ENCODE measurements around a stretch of chr17.

GRCh38 chr17:78374466-78375800 is 3.5 kb upstream of the PGS1 start:
- RRBS: no CpG with 5 or more reads among the region's 24 CpGs

GRCh38 chr17:78397869-78398371 is 19.5 kb downstream of the PGS1 start:
- RRBS: no CpG with 5 or more reads among the region's 14 CpGs

DNA sequence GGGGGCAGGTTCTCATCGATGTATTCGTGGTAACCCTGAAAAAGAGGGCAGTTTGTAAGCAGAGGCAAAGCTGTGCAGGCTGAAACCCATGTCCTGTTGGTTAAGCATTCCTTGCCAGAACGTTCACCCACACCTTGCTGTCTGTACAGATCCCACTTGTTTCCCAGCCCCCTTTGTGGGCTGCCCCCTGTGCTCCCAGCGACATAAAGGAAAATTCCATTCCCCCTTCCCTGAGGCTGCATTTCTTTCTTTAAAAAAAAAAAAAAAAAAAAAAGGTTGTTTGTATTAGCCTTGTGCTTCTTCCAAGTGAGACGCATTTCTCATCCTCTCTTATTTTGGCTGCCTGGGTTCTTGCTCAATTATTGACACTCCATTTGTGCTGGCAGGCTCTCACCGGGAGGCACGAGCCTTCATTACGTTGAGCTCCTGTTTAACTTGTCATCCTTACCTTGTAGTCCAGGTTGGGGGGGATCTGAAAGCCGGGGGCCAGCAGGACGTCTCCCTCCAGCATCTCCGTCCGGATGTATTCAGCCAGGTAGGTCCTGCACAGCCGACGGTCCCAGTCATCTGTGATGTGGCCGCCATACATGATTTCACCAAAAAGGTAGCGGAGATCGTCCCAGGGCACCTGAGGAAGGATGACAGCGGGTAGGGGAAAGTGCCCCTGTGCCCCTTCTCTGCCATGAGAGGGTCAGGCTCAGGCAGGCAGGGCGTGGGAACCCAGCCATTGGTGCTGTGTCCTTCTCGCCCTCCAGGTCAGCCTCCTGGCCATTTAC is 50.4 kb downstream of the PGS1 start:
- RRBS: 95% methylated on average over 7 of the region's 20 CpGs

- RRBS: no CpG with 5 or more reads among the region's 9 CpGs
These were observed 20.7 kb upstream of the DNAH17 start for GRCh38 chr17:78597852-78598296.

GRCh38 chr17:78646668-78647602 is 69.7 kb upstream of the DNAH17 start:
- RRBS: no CpG with 5 or more reads among the region's 14 CpGs

- RRBS: no CpG with 5 or more reads among the region's 7 CpGs
These were observed 98.3 kb upstream of the DNAH17 start for GRCh38 chr17:78675501-78675885.

- RRBS: no CpG with 5 or more reads among the region's 6 CpGs
These were observed 100.4 kb upstream of the DNAH17 start for GRCh38 chr17:78677649-78678032.

- RRBS: no CpG with 5 or more reads among the region's 22 CpGs
These were observed 45.6 kb downstream of the CYTH1 start for GRCh38 chr17:78736165-78737260.

GRCh38 chr17:78740422-78740835 is 41.6 kb downstream of the CYTH1 start:
- RRBS: no CpG with 5 or more reads among the region's 2 CpGs

GRCh38 chr17:78820772-78821449 is 19.7 kb downstream of the USP36 start:
- RRBS: no CpG with 5 or more reads among the region's 19 CpGs

DNA sequence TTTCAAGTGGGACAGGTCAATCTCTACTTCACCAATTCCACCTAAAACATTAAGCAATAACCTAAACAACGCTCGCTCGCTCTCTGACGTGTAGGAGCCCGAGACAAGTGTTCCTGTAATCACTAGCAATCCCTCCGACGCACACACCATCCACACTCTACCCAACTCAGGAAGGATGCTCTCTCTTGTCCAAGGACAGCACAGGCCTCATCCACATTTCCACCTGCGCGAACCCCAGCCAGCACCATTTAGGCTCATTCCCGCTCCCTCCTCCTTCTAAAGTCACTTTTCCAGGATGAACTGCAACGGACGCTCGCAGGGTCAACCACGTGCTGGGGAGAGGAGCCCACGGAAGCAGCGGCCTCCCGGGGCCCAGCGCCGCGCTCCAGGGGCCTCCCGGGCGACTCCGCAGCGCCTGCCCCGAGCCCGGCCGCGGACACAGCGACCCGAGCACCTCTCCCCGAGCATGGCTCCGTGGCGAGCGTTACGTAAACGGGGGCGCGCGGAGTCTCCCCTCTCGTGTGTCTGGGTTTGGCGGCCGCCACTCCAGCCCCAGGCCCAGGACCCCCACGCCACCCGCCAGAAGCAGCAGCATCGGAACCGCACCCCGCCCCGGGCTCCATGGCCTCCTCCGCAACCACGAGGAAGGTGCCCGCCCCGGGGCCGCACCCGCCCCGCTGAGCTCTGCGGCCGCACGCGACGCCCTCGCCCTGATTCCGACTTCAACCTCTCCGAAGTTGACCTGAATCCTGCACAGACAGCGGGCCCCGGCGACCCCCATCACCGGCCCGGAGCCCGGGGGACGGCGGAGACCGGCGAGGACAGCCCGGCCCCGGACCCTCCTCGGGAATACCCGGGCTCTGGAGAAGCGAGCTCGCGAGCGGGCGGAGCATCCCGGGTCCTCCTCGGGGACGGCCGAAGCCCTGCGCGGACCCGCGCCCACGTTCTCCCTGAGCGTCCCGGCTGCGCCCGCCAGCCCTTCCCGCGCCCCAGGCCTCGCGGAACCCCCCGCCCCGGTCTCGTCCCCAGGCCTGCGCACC is 621 bp downstream of the USP36 start:
- RRBS: 2% methylated on average over 39 of the region's 103 CpGs

DNA sequence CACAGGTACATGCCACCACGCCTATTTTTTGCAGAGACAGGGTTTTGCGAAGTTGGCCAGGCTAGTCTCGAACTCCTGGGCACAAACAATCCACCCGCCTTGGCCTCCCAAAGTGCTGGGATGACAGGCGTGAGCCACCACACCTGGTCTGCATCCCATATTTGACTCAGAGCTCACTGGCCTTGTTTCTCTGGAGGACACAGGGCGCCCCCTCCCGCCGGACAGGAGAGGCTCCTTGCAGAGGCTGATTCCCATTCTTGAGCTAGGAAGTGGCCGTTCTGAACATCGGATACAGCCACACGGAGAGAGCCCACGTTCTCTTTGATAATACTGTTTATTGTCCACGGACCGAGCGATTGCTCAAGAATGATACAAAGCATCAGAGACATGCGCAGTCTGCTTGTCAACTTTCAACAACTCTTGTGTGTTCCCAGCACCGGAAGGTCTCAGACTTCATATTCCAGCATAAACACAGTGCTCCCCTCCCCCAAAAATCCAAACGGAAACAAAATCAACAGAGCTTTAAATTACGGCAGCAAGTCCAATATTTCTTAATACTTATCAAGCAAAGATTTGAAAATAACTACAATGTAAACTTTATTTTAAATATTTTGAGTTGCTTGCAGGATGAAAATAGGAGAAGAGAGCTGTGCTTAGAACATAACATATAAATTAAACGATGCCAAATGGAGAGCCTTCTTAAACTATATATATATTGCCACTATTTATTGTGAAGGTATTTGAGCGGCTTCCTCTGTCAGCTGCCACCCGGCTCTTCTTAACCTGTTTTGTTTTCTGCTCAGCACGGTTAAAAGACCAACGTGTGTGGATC is 12.3 kb upstream of the USP36 start:
- RRBS: no CpG with 5 or more reads among the region's 24 CpGs

- RRBS: no CpG with 5 or more reads among the region's 8 CpGs
These were observed 26.0 kb downstream of the CEP295NL start for GRCh38 chr17:78876866-78877465.

DNA sequence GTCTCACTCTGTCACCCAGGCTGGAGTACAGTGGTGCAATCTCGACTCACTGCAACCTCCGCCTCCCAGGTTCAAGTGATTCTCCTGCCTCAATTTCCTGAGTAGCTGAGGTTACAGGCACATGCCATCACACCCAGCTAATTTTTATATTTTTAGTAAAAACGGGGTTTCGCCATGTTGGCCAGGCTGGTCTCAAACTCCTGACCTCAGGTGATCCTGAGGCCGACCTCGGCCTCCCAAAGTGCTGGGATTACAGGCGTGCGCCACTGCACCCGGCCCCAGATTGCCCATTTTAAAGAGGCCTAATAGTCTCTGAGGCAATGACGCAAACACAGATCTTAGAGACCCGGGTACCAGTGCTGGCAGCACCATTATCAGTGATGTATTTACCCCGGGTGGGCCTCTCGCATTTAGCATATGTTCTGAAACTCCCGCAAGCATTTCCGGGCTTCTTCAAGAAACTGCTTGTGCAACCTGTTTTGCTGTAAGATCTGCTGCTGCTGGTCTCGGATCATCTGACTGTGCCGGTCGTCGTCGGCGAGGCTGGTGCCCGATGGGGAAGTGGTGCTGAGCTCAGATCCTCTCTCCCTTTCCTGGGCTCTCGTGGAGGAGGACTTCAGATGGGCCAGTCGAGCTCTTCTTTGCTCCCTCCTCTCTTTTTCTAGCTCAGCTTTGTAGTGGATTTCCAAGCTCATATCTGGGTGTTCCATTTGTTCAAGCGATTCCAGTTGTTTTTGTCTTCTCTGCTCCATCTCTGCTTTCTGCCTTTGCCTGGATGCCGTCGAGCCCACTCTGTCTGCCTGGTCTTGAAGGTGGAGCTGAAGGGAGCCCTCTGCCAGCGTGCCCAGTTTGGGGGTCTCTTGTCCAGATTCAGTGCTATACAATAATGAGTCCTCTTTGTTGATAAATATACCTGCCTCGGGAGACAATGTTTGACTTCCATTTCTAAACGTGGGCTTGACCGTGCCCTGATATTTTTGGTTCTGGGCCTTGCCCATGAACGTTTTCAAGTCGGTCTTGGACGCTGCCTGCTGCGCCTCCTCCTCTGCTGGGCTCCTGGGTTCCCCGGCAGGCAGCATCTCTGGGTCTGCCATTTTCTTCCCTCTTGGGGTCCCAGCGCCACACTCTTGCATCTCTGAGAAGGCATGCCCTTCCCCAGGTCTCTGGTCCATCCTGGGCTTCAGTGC is 12.4 kb downstream of the CEP295NL start:
- RRBS: 27% methylated on average over 7 of the region's 37 CpGs

DNA sequence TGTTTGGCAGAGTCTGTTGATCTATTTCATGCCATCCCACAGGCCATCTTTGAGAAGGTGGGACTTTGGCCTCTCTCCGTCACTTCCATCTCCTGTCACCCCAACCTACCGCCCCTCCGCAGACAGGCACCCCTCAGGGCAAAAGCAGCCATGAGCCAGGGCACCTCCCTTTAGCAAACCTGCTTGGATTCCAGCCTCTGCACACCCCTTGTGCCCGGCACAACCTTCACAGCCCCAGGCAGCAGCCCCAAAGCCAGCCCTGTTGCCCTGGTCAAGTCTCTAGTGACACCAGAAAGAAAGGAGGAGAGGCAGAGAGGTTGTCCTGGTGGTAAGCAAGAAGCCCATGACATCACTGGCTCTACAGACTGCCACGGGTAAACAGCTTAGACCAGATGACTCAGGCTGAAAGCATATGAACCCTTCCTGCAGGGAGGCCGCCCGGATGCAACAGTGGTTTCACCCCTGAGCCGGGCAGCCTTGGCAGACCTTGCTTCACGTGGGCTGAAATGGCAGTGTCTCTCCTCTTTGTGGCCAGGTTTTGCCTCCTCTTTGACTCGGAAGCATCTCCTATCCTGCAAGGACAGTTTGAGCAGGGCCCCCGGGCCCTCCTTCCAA is 8.1 kb upstream of the TIMP2 start:
- RRBS: no CpG with 5 or more reads among the region's 11 CpGs

DNA sequence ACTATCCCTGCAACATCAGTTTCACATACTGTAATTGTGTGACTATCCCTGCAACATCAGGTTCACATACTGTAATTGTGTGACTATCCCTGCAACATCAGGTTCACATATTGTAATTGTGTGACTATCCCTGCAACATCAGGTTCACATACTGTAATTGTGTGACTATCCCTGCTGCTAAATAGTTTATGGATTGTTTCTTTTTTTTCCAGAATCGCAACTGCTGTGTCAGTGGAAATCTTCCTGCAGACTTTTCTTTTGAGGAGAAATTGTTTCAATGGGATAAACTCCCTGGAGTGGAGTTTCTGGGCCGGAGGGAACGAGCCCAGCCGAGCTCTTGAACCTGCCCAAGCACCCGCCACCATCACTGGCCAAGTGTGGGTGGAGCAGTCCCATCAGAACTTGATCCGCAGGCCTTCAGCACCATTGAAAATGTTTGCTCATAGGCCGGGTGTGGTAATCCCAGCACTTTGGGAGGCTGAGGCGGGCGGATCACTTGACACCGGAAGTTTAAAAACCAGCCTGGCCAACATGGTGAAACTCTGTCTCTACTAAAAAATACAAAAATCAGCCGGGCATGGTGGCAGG is 4.6 kb downstream of the LGALS3BP start:
- RRBS: no CpG with 5 or more reads among the region's 11 CpGs

- RRBS: 100% methylated on average over 1 of the region's 31 CpGs
These were observed 12.8 kb downstream of the CANT1 start for GRCh38 chr17:78996483-78997386.

DNA sequence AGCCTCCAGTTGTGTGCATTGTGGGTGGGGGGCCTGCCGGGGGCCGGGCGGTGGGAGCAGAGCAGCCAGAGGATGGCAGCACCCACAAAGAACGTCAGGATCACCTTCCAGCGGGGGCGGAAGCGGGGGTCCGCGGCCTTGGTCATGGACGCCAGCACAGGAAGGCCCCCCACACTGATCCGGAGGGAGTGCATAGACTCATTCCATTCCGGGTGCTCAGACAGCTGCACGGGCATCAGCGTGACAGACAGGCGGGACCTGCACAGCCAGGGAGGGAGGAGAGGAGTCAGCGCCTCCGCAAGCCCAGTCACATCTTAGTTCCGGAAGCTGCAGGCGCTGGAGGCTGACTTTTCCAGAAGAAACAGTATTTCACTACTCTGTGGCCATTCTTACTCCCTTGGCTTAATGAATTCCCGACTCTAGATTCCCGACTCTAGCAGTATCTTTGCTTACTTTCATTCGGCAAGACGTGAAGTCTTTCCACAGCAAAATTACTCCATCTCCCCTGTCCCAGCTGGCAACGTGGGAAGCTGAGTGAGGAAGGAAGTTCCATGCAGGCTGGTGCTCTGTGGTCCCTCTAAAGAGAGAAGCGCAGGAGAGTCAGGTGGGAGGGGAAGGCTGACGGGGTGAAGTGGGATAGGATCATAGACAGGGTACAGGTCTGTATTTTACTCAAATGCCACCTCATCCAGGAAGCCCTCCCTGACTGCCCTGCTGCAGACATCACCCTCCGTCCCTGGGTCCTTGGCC is 12.0 kb downstream of the CANT1 start:
- RRBS: 95% methylated on average over 7 of the region's 27 CpGs

DNA sequence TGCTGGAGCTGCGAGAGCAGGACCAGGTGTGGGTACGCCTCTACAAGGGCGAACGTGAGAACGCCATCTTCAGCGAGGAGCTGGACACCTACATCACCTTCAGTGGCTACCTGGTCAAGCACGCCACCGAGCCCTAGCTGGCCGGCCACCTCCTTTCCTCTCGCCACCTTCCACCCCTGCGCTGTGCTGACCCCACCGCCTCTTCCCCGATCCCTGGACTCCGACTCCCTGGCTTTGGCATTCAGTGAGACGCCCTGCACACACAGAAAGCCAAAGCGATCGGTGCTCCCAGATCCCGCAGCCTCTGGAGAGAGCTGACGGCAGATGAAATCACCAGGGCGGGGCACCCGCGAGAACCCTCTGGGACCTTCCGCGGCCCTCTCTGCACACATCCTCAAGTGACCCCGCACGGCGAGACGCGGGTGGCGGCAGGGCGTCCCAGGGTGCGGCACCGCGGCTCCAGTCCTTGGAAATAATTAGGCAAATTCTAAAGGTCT is 24.0 kb downstream of the C1QTNF1 start:
- RRBS: no CpG with 5 or more reads among the region's 34 CpGs

- RRBS: no CpG with 5 or more reads among the region's 27 CpGs
These were observed 15.9 kb downstream of the ENGASE start for GRCh38 chr17:79090470-79091011.

All from GM06990 (cell line).